SJCRH30 (cell line): Measurements from ENCODE around the genes RAMP1 and ESPNL.

- RAMPAGE, long total RNA: no peak
Observed at GRCh38 chr2:237693537-237694250, 66.3 kb downstream of the LRRFIP1 start.

- RAMPAGE, long total RNA: no peak
Observed at GRCh38 chr2:237700463-237701707, 73.5 kb downstream of the LRRFIP1 start.

DNA sequence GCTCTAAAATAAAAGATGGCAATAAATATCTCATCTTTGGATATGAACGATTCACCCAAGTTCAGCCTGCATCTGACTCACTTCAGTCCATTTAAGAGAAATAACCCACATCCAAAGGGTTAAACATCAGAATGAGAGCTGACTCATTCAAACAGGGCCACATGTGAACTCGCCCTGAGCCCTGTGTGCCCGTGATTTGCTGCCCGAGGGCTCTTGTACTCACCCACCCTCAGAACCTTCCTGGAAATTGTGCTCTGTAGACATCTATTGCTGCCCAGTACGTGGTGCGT lies 67.0 kb upstream of the RBM44 start:
- RAMPAGE, long total RNA: no peak

GRCh38 chr2:237859438-237860623 lies at the start of gene RAMP1:
Gene RAMP1, plus strand, starts transcription at chr2:237859623.
- RAMPAGE, long total RNA: no peak

DNA sequence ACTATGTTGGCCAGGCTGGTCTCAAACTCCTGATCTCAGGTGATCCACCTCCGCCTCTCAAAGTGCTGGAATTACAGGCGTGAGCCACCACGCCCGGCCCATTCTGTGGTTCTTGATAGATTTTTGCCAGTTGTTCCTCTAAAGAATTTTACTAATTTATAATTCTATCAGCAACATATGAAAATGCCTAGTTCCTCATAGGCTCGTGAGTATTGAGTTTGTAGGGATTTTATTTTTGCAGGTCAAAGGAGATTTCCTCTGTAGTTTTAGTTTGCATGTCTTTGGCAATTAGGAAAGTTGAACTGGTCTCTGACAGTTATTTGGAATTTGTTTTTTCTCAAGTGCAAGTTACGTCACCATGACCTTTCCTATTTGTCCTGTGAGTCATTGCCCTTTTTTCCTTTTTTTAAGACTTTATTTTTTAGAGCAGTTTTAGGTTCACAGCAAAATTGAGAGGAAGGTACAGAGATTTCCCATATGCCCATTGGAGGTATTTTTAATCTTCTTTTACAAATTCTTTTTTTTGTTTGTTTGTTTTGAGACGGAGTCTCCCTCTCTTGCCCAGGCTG lies 28.9 kb downstream of the RAMP1 start:
- RAMPAGE, long total RNA: no peak

DNA sequence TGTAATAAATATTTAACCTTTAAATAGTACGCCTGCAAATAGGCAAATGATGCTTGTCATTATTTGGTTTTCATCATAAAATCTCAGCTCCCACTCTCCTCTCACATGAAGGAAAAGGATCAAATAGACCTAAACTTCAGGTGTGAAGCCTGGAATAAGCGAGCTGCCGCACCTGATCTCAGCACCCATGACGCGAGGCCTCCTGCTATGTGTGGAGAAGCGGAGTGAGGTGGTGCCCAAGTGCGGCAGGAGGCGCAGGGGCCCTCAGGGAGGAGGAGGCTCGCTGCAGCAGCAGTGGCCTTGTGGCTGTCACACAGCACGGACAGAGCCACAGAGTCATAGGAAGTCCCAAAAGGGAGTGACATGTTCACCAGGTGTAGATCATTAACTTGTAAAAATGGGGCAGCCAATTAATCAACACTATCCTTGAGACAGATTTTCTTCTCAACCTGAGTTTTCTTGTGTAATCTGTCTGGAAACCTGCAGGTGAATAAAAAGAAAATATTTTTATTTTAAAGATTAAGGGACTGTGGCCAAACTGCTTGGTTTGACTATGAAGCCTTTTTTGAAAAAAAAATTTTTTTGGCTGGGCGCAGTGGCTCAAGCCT lies 9.1 kb downstream of the SCLY start:
- RAMPAGE, long total RNA: no peak

GRCh38 chr2:238079726-238080145 lies 18.9 kb downstream of the SCLY start:
- RAMPAGE, long total RNA: no peak

DNA sequence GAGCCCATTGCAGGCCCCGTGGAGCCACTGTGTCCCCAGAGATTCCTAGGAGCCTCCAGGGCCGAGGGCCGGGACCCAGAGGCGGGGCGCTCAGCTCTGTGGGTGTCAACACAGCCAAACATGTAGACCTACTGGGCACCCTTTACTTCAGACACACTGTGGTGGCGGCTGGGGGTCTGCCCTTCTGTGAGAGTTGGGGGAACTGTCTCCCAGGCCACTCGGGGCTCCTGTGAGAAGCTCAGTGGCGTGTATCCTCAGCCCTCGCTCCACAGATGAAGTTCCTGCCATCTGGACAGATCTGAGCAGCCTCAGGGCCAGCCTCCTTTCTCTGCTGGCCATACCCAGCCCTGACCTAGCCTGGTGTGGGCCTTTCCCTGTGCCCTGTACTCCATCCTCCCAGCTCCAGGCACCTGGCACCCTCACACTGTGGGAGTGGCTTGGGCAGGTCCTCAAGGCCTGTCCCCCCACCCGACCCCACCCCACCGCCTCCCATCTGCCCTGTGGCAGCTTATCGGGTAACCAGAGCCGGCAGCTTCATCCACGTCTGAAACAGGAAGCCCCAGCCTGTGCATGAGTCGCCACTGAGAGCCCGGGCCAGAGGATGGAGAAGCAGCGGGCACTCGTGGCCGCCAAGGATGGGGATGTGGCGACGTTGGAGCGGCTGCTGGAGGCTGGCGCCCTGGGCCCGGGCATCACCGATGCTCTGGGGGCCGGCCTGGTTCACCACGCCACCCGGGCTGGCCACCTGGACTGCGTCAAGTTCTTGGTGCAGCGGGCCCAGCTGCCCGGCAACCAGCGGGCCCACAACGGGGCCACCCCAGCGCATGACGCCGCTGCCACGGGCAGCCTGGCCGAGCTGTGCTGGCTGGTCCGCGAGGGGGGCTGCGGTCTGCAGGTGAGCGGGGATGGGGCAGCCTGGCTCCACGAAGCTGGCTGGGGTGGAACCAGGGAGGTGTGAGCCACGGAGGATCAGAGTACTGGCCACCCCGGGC lies at the start of gene ESPNL:
TSS of gene ESPNL (plus strand) at position 522 of the 992 bp plus-strand sequence.
- RAMPAGE, long total RNA: no peak

GRCh38 chr2:238160186-238160930 lies 1.6 kb downstream of the ERFE start:
- RAMPAGE, long total RNA: no peak

GRCh38 chr2:238199639-238200186 lies 3.8 kb downstream of the ILKAP start:
- RAMPAGE, long total RNA: no peak

DNA sequence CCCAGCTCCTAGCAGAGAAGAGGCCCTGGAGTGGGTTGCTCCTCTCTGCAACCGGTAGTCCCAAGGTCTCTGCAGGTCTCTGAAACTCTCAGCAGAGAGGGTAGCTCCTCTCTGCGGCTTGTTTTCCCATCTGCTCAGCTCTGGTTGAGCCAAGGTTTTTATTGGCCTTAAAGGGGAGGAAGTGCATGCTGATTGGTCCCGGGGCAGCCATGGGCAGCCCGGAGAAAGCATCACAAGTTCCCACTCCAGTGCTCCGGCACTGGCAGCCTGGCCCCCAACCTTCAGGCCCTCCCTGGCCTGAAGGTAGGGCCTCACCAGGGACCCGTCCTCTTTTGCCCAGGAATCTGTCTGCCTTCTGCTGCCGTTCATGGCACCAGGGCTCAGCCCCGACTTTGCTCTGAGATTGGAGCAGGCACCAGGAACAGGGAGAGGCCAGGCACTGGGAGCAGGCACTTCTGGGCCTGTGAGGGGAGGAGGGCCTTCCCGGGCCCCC lies 17.4 kb upstream of the ILKAP start:
- RAMPAGE, long total RNA: no peak

GRCh38 chr2:238238775-238239542 lies 879 bp downstream of the HES6 start:
- RAMPAGE, long total RNA: no peak

DNA sequence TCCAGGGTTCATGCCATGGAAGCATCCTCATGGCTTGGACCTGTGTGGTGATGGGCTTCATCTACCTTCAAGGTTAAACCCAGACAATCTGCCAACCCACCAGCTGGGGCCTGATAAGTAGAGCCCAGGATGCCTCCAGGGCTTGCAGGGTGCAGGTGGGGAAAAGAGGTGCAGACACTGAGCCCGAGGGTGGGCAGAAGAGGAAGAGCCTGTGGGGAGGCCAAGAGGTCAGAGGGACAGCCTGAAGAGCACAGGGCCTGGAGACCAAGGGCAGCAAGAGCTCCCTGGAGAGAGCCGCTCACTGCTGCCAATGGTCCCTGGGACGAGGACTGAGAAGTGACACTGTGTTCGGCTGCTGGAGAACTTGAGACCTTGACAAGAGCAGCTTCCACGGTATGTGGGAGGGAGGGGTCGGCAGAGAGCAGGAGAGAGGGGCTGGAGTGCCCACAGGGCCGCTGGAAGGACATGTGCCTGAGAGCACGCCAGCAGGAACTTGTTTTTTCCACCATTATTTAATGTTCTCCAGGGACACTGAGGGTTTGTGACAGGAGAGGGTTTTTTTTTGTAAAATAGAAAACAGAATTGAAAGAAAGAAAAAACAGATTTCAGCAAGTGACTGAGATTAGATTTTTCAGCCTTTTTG lies 8.2 kb upstream of the HES6 start:
- RAMPAGE, long total RNA: no peak

DNA sequence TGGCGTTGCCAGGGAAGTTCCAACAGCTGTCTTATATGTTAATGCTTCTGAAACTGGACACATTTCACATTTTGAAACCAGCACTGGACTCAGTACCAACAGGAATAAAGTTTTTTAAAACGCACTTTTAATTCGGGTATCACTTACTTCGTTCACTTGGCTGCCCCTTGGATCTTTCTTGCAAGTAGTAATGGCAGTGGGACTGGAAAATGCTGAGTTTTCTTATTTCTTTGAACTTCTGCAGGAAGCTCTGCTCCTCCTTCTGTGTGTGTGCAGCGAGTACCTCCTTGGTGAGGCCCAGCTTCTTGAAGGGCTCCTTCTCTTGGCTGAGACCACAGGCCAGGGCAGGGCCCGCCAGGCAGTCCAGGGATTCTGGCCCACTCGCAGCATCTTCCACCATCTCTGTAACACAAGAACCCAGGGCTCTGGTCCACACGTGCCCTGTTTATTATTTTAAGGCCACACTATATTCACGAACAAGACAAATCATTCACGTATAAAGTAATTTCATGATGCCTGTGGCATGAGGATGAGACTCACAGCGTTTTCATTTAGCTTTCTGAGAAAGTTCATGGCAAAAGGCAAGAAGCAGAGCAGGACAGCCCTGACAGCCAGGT lies 15.8 kb upstream of the HES6 start:
- RAMPAGE, long total RNA: no peak

GRCh38 chr2:238295133-238295829 lies 6.9 kb upstream of the PER2 start:
- RAMPAGE, long total RNA: no peak

- RAMPAGE, long total RNA: no peak
Observed at GRCh38 chr2:238448560-238448850, 21.8 kb downstream of the ASB1 start.

DNA sequence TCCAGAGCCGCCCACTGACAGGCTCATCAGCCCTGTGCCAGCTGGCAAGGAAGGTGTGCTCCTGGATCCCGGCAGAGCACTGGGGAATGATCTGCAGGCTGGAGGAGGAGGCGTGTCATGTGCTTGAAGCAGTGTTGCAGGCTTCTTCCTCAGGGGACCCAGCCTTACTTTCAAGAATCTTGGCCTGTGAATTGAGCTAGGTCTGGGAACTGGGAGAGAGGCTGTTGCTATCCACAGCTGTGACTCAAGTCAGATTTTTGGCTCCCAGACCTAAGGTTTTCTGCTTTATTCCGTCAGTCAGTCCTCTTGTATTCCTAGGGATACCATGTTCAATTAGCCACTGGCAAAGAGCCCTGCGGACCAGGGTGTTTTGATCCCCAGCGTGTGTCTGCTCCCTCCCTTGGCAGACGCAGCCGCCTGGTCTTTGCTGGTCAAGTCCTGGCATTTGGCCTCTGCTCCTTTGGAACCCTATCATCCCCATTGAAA lies 32.4 kb downstream of the ASB1 start:
- RAMPAGE, long total RNA: no peak

GRCh38 chr2:238644524-238645160 lies 203.2 kb upstream of the TWIST2 start:
- RAMPAGE, long total RNA: no peak

GRCh38 chr2:238724722-238725141 lies 123.2 kb upstream of the TWIST2 start:
- RAMPAGE, long total RNA: no peak

DNA sequence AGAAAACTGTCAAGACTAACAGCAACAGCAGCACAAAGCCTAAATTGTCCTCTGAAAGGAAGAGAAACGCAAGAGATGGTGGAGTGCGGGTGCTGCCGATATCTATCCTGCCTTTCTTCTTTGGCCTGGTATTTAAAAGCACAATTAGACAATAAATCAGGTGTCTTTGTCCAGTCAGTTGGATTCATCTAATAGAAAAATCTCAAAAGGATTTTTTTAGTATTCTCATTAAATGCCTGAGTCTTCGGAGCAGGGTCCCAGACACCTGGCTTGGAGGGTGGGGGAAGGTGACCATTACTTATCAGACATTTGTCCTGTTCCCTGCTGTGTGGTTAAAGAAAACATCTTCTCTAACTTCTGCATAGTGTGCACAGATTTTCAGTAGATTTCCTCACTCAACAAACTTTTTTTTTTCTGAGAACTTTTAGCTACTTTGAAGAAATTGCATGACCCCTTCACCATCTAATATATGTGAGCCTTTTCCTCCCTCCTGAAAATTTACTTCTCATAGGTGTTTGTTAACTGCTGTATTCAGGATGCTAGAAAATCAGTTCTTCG lies 3.4 kb downstream of the TWIST2 start:
- RAMPAGE, long total RNA: no peak